Fibroblast of villous mesenchyme (primary cell): ENCODE measurements around a stretch of chr22.

DNA sequence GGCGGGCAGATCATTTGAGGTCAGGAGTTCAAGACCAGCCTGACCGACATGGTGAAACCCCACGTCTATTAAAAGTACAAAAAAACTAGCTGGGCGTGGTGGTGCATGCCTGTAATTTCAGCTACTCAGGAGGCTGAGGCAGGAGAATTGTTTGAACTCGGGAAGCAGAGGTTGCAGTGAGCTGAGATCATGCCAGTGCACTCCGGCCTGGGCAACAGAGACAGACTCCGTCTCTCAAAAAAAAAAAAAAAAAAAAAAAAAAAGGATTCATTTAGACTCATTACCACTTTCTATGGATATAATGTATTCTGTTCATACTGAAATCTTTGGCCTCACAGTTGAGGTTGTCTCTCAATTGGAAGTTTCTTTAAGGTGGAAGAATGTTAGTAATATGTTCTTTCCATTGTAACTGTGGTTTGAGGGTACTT, 128.2 kb downstream of the MRTFA start:
- CAGE, long polyA plus RNA, result no peak

DNA sequence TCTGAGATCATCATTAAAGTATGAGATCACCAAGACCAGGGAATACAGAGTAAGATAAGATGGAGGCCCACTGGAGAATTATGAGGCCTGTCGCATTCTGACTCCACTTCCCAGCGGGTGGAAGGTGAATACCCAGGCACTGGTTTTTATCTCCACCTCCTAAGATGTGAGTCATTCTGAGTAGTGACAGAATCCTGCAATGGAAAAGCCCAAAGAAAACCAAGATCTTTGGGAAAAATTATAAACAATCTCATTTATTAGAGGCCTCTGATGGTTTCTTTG, 108.5 kb downstream of the MRTFA start:
- CAGE, long polyA plus RNA, result no peak

DNA sequence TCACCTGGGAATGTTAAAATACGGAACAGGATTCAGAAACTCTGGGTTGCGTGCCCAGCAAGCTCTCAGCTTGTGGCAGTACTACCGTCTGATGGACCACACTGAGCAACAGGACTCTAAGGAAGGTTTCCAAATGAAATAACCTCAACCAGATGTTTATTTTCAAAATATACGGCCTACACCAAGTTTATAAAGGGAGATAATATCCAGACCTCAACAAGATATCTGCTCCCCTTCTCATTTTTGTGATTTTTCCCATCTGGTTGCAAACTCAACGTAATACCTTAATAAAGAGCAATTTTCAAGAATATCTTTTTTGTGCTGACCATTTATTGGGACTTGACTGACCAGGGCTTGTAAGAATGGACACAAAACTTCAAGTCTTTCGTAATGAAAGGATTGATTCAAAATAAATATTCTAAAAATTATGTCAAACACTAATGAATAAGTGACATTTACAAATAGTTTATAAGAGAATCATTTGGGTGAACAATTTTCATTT, 49.3 kb downstream of the SLC25A17 start:
- CAGE, long polyA plus RNA, result no peak

GRCh38 chr22:41090801-41091673, 1.4 kb upstream of the EP300 start:
- CAGE, long polyA plus RNA, result no peak

GRCh38 chr22:41103093-41103657, 10.8 kb downstream of the EP300 start:
- CAGE, long polyA plus RNA, result no peak

- CAGE, long polyA plus RNA, result no peak
Observed at GRCh38 chr22:41114121-41114914, 21.9 kb downstream of the EP300 start.

- CAGE, long polyA plus RNA, result no peak
Observed at GRCh38 chr22:41274166-41274883, 11.7 kb downstream of the RANGAP1 start.

GRCh38 chr22:41280072-41280641, 5.8 kb downstream of the RANGAP1 start:
- CAGE, long polyA plus RNA, result no peak

DNA sequence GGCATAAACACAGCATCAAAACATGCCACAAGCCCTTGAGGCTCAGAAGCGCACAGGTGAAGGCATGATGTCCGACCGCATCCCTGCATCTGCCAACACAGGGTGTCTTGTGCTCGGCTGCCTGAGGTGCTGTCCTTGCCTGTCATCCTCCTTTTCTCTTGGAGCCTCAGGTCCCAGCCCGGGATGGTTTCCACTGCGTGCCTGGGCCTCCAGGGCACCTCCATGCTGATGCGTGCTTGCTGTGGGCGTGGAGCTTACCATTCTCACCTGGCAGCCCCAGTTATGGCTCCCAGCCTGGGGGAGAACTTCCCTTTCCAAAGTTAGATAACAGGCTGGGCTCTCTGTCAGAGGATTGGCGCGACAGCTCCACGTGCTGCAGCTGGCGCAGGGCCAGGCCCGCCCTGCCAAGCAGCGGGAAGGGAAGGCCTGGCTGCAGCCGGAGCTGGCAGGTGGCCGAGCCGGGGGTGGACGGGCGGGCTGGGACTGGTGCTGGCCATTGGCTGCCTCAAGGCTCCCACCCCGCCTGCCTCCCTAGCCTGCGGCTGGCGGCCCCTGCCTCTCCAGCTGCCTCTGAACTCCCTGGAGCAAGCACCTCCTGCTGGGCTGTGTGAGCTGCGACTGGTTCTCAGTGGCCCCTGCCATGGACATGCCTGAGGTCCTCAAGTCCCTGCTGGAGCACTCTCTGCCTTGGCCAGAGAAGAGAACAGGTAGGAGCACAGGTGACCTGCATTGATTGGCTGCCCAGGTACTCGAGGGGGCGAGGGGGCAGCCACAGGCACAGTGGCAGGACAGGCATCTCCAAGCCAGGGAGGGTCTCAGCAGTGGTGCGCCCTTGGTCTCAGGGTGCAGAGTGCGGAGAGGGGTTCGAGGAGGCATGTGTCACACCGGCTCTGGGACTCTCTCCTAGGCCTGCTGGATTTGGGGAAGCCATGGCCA, 14.6 kb upstream of the TEF start:
- CAGE, long polyA plus RNA, result no peak

- CAGE, long polyA plus RNA, result no peak
Observed at GRCh38 chr22:41380844-41381340, 850 bp upstream of the TEF start.

GRCh38 chr22:41411416-41412236, 29.9 kb downstream of the TEF start:
- CAGE, long polyA plus RNA, result no peak

GRCh38 chr22:41417537-41418544, 28.8 kb downstream of the TOB2 start:
- CAGE, long polyA plus RNA, result no peak

DNA sequence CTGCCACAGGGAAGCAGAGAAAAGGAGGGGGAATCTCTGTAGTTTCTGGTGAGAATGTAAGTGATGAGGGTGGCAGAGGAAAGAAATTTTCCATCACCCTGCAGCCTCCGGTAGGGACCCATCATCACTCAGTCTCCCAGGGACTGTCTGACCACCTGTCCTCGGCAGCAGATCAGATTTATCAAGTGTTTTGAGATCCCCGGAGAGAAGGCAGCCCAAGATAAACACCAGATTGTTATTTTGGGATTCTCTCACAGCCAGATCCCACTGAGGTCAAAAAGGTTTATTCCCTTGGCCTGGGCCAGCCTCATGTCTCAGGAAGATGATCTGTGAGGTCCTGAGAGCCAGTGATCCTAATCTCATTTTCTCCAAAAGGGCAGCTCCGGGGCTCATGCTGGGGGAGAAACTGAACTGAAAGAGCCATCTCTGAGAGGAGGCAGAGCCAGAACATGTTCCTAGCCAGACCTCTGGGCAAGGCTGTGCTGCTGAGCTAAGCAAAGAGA, 7.8 kb downstream of the TOB2 start:
- CAGE, long polyA plus RNA, result no peak

GRCh38 chr22:41479122-41480246, 10.6 kb downstream of the ACO2 start:
- CAGE, long polyA plus RNA, result no peak

DNA sequence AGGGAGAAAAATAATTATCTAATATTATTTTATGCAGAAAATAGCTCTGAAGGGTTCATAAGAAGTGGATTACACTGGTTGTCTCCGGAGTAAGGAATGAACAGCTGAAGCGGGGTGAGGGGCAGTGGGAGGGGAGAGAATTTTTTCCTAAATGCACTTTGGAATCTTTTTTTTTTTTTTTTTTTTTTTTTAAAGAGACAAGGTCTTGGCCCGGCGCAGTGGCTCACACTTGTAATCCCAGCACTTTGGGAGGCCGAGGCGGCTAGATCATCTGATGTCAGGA, 6.7 kb upstream of the POLR3H start:
- CAGE, long polyA plus RNA, result no peak

DNA sequence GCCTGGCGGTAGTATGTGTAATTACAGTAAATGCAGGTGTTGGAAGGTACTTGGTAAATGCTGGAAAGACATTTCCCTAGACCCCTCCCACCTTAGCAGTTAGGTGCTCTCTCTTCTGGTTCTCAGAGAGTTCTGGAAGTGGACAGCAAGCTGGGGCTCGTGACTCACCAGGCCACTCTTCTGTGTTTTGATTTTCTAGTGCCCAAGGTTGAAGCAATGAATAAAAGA, 27.6 kb downstream of the SNU13 start:
- CAGE, long polyA plus RNA, result no peak

- CAGE, long polyA plus RNA, result no peak
Observed at GRCh38 chr22:41696662-41697751, 2.3 kb upstream of the MEI1 start.

DNA sequence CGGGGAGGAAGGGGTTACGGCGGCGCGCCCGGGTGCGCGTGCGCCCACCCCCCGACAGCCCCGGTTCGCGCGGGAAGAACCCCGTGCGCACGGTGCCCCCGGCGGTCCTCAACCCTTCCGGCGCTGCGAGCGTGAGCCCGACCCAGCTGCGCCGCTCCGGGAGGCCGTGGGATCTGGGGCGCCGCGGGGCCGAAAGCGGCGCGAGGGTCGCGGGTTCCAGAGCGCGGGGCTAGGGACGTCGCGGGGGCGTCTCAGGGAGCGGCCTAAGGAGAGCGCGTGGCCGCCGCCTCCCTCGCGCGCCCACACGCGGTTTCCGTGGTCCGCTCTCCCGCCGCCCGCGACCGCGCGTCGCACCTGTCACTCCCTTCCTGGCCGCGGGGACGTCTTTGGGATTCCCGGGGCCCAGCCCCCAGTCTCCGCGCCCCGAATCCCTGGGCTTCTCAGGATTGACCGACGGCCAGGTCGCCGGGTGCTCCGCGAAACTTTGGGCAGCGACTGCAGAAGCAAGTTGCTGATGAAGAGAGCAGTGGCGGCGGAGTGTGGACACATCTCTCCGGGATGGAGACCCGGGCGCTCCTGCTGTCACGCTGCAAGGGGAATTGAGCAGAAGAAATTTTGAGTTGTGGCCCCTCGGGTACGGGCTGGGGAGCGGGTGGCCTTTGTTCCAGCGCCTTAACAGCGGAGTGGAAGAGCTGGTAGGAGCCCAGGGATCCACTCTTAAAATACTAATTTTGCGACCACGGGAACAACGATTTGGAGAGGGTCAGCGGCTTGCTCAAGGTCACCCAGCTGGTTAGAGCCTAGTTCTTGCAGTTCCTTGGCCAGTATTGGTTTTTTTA, 708 bp downstream of the SREBF2 start:
- CAGE, long polyA plus RNA, result no peak

- CAGE, long polyA plus RNA, result no peak
Observed at GRCh38 chr22:41890803-41891807, 23.8 kb downstream of the SHISA8 start.

GRCh38 chr22:41945752-41946641, 955 bp downstream of the CENPM start:
- CAGE, long polyA plus RNA, result no peak